Bile duct (tissue), 1 donor: ENCODE measurements around the genes PDE4DIP and H2BC18.

- PRO-cap, result bidirectional peak, plus-strand start at chr1:147599826, minus-strand start at chr1:147599629
Observed at GRCh38 chr1:147599337-147599761, 58.0 kb downstream of the BCL9 start.

DNA sequence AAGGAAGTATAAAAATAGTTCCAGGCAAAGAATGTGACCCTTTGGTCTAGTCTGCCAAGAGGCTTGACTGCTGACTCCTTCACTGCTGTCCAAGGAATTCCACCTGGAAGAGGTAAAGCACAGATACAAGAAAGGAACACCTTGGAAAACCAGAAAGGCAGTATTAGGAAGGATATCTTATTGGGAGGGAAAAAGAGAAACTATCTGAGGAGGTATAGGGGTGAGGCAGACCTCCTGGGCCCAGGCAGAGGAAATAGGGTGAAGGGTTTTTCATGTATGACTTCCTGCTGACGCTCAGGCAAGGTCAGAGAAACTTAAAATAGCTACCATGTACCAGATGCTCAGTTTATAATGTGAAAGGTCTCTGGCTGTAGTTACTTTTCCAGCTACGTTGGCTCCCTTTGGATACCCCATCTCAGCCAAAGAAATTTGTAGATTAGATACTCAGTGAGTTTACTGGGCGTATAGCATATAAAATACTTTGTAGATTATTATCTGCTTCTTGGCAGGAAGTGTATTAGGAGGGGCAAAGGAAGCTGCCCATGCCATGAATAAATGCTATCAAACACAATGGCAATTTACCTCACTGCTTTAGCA lies 2.1 kb upstream of the GJA5 start:
- PRO-cap, result no peak

GRCh38 chr1:147773062-147774140 lies 13.0 kb upstream of the GJA5 start:
- PRO-cap, result unidirectional peak, minus-strand start at chr1:147773387

GRCh38 chr1:148155286-148156312 lies 3.5 kb upstream of the NBPF11 start:
- PRO-cap, result no peak

DNA sequence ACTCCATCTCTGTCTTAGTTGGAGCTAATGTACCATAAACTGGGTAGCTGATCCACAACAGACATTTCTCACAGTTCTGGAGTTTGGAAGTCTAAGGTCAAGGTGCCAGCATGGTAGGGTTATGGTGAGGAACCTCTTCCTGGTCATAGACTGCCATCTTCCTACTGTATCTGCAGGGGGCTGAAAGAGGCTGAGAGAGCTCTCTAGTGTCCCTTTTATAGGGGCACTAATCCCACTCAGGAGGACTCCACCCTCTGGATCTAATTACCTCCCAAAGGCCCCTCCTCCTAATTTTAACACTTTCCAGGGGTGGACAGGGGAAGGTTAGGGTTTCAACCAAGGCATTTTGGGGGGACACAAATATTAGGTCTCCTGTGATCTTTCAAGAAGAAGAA lies 145.0 kb upstream of the NBPF11 start:
- PRO-cap, result no peak

GRCh38 chr1:148844203-148844679 lies at the start of gene PDE4DIP:
PDE4DIP (plus strand) TSS chr1:148844428.
- PRO-cap, result no peak

DNA sequence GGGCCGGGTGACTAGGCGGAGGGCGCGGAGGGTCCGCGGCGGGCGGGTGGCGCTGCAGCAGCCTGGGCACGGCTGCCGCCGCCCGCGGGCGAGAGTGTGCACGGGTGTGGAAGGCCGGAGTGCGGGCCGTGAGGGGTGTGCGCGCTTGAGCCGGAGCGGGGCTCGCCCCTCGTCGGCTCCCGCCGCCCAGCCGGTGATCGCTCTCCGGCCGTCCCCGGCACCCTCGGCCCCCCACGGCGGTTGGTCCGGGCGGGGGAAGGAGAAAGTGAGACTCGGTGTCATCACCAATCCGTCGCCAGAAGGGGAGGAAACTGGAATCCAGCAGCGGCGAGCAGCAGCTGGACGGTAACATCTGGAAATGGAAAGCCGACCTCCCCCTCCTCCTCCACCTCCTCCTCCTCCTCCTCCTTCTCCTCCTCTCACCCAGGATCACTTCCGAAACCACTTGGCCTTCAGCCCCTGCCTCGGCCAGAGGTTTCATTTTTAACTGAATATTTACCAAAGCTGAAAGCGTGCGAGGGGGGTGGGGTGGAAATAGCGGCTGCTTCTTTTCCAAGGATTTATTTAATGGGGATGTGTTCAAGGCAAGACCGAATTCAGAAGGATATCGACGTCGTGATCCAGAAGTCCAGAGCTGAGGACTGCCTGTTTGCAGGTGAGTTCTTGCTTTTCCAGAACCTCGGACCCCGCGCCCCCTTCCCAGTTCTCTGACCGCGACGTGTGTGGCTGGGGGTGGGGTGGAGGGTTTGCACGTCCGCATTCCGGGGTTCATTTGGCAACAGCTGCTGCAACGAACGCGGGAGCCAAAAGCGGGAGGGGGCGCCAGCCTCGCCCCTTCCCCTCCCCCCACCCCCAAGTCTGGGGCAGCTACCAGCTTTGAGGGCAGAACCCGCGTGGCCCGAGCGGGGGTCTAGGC lies 72.5 kb upstream of the NBPF9 start:
- PRO-cap, result no peak

DNA sequence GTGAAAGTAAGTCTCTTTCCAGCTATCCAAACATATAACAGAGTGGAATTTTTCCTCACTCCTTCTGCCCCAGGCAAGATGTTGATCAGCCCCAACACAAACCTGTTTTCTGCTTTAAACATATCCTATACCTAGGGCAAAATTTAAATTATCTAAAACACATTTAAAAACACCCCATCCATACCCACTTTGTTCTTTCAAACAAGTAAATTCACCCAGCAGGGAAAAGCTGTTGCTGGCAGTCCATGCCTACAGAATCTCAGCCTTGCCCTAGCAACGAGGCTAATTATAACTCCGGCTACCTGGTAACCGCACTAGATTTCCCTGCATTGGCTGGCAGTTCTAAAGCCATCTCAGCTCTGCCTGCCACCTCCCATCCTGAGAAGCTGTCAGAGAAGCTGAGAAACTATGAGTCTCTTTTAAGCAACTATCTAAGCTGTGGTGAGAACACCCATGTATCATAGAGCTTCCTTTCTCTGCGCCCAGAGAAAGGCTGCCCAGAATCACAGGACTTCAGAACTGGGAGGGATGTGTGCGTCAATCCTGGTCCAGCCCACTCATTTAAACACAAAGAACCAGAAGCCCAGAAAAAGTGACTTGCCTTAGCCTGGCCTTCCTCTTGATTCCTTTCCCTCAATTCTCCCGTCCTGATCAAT lies 126.4 kb upstream of the NBPF9 start:
- PRO-cap, result no peak

GRCh38 chr1:149607698-149608398 lies 24.2 kb downstream of the PPIAL4C start:
- PRO-cap, result no peak

DNA sequence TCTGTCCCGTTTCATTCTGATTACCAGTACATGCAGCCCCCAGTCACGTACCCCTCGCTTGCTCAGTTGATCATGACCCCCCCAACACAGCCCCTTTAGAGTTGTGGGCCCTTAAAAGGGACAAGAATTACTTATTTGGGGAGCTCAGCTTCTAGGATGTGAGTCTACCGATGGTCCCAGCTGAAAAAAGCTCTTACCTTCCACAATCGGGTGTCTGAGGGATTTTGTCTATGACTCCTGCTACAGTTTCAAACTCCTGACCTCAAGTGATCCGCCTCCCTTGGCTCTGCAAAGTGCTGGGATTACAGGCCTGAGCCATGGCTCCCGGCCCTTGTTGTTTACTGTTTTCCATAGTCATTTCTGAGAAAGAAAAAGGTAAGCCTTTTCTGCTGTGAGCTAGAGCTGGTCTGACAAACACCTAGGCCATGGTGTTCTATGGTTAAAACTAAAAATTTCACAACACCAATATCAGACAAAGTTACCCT lies 57.5 kb downstream of the PPIAL4C start:
- PRO-cap, result no peak

- PRO-cap, result unidirectional peak, minus-strand start at chr1:149812206; bidirectional peak, plus-strand start at chr1:149812611, minus-strand start at chr1:149812370
Observed at GRCh38 chr1:149811943-149812873, at the start of gene H2BC18. H2BC18 (minus strand) TSS chr1:149812370.

- PRO-cap, result no peak
Observed at GRCh38 chr1:149845309-149846169, 3.0 kb upstream of the H2AC18 start.

DNA sequence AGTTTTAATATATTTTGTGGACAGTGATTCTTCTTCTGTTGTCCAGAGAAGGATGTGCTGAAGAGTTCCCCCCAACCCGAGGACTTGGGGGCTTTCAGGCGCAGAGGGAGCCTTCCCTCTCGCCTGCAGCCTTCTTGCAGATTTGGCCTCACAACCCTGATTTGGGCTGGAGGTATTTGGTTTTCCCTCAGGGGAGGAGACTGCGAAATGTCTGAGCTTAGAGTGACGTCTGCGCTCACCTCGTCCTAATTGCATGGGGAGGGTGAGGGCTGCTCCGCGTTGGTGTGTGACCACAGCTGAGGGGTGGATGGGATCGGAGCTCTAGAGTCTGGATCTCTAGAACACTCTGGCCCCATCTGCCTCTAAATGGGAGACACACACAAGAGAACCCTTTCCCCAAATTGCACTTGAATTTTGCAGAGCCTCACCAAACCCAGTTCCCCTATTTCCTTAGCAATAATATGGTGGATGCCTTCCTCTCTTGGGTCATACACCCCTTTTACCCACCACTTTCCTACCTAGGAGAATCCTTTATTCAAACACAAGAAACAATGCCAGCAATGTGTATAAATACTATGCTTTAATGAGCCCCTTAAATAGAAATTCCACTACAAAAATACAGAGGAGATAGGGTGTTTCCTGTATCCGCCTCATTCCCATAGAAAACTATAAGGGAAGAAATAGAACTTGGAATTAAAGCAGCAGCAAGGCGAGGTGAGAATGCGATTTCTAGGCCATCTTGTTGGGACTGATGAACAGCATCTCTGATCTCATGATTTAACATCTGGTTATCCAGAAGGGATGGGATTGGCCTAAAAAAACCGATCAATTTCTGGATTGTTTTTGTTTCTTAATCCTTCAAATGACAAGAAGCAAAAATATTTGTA lies 730 bp upstream of the SF3B4 start:
- PRO-cap, result bidirectional peak, plus-strand start at position 295 of the sequence, minus-strand start at position 158 of the sequence

- PRO-cap, result no peak
Observed at GRCh38 chr1:149943752-149944133, 7.1 kb upstream of the MTMR11 start.

DNA sequence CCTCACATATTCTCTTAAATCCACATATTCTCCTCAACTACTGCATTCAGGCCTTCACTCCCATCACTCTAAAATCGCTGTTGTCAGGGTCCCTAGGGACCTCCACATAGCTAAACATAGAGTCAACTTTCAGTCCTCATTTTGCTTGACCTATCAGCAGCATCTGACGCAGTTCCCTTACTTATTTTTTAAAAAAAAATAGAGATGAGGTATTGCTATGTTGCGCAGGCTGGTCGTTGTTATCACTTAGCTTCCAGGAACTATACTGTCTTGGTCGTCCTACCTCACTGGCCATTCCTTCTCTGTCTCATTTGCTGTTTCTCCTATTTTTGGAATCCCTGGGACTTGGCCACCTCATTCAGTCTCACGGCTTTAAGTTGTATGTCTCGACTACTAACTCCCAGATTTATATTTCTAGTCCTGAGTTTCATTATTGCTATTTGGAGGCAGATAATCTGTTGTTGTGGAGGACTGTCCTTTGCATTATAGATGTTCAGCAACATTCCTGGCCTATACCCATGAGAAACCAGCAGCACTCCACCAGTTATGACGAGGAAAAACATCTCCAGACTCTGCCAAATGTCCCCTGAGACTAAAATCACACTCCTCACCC lies 11.5 kb upstream of the PLEKHO1 start:
- PRO-cap, result no peak

DNA sequence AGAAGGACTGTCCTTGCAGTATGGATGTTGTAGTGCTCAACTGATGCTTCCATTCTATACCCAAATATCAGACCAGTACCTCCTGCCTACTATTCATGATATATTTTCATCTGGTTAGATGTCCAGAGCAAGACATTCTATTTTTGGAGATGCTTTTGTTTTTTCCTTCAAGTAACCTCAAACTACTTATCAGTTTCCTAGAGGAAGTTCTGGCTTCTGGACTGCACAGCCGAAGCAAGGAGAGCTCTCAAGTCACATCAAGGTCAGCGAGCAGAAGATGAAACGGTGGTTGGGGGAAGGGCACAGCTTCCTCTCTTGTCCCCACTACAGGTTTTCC lies 5.2 kb upstream of the PLEKHO1 start:
- PRO-cap, result no peak

DNA sequence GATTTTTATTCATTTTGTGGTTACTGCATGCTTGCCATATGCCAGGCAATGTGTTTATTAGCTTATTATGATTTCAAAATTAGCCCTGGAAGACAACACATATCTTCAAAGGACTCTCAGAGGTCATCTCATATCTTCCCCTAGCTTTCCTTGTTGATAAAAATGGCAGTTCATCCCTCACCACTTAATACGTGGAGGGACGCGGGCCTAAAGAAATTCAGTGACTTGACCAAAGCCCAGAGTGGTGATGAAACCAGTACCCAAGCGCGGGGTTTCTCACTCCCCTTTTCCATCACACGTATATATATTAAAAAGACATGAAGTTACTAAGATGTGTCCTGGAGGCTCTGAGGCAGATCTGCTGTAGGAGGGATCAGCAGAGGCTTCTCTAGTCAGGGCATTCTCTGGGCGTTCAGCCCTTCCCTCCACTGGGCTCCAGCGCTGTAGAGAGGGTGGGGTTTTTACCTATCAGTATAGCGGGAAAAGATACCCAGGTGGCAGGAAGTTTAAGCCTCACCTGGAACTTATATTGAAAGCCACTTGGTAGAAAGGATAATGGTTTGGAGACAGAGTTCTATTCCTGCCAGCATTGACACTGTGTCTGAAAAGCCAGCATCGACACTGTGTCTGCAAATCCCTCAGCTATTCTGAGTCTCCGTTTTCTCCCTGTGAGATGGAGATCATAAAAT lies 937 bp upstream of the PLEKHO1 start:
- PRO-cap, result unidirectional peak, plus-strand start at position 334 of the sequence

DNA sequence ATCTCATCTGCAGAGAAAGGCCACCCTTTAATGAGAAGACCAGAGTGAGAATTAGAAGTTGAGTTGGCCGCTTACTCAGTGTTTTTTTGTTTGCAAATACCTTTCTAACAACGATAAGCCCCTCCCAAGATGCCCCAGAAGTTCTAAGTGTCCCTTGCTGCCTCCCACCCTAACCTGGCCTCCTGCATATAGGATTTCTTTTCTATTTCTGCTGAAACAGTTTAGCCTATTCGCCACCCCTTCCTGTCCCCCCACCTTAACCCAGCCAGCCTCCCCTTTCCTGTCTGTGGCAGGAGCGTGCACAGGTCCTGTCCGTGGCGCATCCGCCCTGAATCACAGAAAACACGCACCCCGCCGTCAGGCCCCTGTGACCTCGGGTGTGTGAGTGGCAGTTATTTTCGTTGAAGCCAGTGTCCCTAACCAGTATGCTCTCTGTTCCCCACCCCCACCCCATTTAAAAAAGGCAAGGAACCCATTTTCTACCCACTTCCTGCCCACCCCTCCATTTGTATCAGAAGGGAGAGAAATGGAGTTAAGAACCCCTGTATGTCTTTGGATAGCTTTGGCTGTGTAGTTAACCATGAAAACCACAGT lies 1.6 kb downstream of the PLEKHO1 start:
- PRO-cap, result bidirectional peak, plus-strand start at position 110 of the sequence, minus-strand start outside the sequence

DNA sequence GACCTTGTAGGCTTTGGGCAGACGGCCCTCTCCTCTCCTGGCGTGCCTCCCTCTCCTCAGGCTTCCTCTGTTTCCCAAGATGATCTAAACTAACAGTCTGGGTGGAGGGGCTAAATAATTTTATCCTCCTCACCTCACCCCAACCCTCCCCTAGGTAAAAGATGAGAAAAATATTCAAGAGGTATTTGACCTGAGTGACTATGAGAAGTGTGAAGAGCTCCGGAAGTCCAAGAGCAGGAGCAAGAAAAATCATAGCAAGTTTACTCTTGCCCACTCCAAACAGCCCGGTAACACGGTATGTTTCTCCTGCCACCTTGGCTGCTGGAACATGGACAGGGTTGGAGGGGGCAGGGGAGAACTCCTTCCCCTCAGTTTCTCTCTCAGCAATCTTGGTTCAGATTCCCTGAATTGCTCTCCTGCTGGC lies 6.2 kb downstream of the PLEKHO1 start:
- PRO-cap, result no peak

GRCh38 chr1:150157943-150158297 lies 8.2 kb downstream of the PLEKHO1 start:
- PRO-cap, result no peak